GM19240 (cell line): ENCODE measurements around the gene SLC35F1.

DNA sequence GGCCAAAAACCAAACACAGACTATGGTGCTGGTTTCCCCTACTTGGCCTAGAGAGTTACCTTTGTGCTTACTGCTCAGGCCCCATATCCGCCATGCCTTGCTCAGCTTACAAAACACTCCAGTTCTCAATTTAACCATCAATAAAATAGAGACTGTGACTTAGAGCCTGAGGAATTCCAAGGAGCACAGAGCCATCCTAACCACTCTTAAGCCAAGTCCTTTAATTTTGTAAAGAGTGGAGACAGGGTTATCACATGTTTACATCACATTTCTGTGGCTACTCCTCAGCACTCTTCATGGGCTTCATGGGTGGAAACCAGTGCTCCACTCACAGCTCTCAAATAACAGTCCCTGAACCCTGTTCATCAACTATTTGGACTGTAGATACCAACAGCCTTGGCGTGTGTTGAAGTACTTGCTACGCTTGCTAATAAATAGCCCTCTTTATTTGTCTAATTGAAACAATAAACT lies 32.0 kb downstream of the LAMA4 start:
- RRBS = no CpG with 5 or more reads among the region's 3 CpGs

DNA sequence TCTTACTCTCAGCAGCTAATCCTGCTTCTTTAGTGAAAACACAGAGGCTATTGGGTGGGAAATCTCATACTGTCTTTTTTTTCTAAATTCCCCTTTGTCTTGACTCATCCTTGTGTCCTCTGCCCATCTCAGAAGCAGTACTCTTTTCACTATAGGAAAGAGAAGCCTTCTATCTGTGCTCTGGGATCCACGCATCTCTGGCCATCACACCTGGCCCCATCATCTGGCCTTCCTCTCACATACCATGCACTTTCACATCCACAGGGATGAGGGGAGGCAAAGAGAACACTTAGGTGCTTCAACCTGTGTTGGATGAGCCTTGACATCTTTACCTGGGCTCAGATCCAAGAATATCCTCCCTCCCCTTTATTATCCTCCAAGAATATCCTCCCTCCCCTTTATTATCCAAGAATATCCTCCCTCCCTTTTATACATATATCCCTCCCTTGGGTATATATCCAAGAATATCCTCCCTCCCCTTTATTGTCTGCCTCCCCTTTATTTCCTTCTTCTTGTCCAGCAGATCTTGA lies 30.4 kb downstream of the LAMA4 start:
- RRBS = no CpG with 5 or more reads among the region's 1 CpG

DNA sequence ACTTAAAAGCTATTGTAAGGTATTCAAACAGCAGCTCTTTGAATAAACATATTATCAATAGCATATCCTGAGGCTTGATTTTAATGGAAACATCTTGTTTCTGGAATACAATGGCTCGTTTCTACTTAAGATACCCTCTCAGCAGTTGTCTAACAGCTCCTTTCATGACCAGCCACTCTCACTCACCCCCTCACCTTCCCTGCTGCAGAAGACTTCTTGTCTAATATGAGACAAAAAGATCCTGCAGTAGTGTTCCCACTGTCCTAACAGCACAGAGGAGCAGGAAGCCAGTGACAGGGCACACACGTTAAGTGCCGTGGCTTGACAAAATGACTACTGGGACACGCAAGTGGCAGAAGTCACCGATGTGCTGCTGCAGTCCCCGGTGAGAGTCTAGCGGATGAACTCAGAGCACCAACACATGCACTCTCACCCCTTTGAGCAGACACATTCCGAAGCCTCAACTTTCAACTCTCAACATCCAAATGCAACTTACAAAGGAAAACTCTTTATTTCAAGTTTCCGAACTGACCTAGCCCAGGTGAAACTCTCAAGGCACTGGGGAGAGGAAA lies 985 bp downstream of the LAMA4 start:
- RRBS = no CpG with 5 or more reads among the region's 9 CpGs

DNA sequence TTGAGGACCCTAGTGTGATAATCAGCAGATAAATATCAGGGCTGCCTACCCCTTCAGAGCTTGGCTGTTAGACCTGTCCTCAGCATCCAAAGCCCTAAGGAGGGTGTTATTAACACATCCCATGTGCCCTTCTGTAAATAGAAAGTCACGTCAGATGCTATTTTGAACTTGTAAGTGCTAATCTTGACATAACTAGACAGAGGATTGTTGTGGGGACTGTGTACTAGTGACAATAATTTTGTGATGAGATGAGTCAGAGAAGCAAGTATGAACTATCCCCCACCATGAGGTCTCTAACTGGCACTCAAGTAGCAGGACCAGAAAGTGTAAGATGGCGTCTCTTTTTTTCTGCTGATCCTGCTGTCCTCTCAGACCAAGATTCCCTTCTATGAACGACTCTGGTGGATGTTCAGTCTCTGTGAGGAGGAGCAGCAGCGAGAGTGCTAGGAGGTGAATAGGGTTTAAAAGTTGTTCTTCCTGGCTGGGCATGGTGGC lies 5.1 kb upstream of the LAMA4 start:
- RRBS = no CpG with 5 or more reads among the region's 4 CpGs

DNA sequence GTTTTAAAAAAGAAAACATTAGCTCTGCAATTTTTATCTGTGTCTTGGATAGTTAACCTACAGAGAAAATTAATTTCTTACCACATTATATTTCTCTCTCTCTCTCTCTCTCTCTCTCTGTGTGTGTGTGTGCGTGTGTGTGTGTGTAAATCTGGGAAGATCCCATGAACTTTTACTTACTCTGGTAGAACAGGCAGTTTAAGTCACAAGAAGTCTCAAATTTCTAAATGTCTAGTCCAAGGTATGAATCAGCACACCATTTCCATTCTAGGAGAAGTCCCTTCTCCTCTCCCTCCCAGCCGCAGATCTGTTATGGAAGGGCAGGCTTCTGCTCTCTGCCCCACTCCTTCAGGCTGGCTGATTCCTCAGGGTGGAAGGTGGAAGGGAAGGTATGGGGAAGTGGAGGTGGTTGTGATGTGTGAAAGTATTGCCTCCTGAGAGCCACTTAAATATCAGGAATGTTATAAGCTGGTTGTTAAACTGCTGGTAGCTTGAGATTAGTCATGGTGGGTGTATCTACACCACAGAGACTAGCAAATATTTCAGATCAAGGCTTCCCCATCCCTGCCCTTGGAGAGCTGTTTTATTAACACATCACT lies 44.4 kb upstream of the LAMA4 start:
- RRBS = no CpG with 5 or more reads among the region's 2 CpGs

DNA sequence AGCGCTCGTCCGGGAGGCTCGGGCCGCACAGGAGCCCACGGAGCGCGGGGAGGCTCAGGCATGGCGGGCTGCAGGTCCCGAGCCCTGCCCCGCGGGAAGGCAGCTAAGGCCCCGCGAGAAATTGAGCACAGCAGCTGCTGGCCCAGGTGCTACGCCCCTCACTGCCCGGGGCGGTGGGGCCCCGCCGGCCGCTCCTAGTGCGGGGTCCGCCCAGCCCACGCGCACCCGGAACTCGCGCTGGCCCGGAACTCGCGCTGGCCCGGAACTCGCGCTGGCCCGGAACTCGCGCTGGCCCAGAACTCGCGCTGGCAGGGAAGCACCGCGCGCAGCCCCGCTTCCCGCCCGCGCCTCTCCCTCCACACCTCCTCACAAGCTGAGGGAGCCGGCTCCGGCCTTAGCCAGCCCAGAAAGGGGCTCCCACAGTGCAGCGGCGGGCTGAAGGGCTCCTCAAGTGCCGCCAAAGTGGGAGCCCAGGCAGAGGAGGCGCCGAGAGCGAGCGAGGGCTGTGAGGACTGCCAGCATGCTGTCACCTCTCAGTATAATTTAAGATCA lies 342.4 kb downstream of the RFPL4B start:
- RRBS = no CpG with 5 or more reads among the region's 54 CpGs

GRCh38 chr6:113969609-113970747 lies 970 bp downstream of the HDAC2 start:
- RRBS = 5% methylated on average over 10 of the region's 64 CpGs

DNA sequence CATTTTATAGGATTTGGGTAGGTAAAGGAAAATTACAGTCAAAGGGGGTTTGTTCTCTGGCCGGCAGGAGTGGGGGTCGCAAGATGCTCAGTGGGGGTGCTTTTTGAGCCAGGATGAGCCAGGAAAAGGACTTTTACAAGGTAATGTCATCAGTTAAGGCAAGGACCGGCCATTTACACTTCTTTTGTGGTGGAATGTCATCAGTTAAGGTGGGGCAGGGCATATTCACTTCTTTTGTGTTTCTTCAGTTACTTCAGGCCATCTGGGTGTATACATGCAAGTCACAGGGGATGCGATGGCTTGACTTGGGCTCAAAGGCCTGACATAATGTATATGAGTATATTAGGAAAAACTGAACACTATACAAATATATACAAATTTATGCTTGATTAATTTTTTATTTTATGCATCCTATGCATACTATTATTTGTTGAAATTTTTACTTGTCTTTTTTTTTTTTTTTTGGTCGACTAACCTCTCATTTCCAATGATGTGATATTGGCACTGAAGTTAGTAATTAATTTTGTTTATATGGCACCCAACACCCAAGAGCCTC lies 85.2 kb upstream of the HS3ST5 start:
- RRBS = 43% methylated on average over 2 of the region's 5 CpGs

GRCh38 chr6:116100117-116100542 lies 523 bp upstream of the NT5DC1 start:
- RRBS = no CpG with 5 or more reads among the region's 8 CpGs

- RRBS = no CpG with 5 or more reads among the region's 4 CpGs
Observed at GRCh38 chr6:116251469-116252139, 2.3 kb downstream of the TSPYL4 start.

DNA sequence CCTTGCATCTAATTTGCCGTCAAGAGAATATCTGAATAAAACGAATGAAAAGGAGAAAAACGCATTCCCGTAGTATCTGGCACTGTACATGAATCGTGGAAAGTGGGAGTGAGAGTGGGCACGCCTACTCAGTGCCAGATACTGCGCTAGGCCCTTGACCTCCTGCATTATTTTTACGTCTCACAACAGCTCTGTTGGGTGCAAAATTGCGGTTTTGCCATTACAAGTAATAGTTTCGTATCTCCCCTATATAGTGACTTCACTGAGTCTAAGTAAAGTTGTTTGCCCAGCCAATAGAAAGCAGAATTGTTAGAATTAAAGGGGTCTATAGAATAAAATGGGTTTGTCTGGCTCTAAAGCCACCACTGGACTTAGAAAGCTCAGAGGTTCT lies 1.4 kb downstream of the CALHM6 start:
- RRBS = no CpG with 5 or more reads among the region's 10 CpGs

- RRBS = 28% methylated on average over 6 of the region's 15 CpGs
Observed at GRCh38 chr6:116764761-116765044, 816 bp downstream of the FAM162B start.

GRCh38 chr6:117698344-117698870 lies 23.1 kb downstream of the NUS1 start:
- RRBS = no CpG with 5 or more reads among the region's 1 CpG

DNA sequence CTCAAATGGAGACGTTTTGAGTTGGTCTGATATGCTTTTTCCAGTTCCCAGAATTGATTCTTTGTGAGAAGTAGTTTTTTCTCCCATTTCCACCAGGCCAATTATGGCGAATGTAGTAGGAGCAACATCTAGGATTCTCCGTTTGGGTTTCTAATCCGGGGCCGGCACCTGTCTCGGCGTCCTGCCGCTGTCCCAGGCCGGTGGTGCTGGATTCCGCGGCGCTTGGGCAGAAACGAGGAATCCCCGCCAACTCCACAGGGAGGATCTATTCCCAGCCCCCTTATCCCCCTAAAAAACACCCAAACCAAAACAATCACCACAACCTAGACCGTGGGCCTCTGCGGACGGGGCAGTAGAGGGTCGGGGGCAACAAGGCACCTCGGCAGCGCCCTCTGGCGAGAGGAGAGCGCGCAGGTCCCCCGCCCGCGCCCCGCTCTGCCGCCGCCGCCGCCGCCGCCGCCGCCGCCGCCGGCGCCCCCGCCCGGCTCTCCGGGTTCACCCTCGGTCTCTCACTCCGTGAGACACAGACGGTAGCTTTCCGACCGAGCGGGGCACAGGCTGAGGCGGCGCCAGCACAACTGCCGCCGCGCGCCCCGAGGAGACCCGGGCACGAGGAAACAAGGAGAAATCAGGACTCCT lies at the start of gene SLC35F1:
TSS of gene SLC35F1 (plus strand) at position 524 of the 639 bp plus-strand sequence.
- RRBS = 7% methylated on average over 11 of the region's 57 CpGs

GRCh38 chr6:118481716-118482122 lies 66.4 kb upstream of the PLN start:
- RRBS = no CpG with 5 or more reads among the region's 3 CpGs

GRCh38 chr6:118724032-118724692 lies 72.8 kb upstream of the CEP85L start:
- RRBS = no CpG with 5 or more reads among the region's 4 CpGs

DNA sequence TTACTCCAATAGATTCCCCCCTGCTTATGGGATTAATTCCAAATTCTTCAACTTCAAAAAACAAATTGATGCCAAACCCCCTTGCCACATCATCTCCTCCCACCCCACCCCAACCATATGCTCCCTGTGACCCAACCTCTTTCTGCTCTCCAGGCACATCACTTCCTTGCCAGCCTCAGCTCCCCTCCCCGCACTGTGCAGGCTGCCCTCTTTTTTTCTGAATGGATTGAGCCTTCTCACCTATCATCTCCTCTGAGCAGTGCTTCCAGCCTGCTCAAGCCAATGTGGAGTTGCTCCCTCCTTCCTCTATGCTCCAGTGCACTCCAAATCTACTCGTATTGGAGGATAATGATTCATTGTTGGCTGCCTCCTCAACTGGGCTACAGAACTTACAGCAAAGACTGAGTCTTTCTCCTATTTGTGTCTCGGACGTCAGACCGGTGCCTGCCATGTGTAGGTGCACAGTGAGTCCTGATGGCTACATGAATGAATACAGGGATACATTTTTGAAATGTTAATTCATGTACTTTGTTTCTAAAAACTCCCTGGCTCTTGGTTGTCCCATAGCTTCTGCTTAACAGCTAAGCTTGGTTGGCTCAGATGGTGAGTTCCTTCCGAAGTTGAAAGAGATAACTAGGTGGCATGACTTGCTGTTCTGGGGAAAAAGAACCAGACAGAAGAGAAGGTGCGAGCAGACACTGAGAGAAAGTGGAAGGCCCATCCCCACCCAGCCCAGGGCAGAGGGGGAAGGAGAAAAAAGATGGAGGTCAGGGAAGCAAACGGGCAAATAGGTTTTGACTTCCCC lies 93.3 kb upstream of the CEP85L start:
- RRBS = no CpG with 5 or more reads among the region's 8 CpGs

GRCh38 chr6:118768892-118769267 lies 117.5 kb upstream of the CEP85L start:
- RRBS = no CpG with 5 or more reads among the region's 4 CpGs

GRCh38 chr6:118893046-118893272 lies 993 bp upstream of the ASF1A start:
- RRBS = no CpG with 5 or more reads among the region's 4 CpGs

GRCh38 chr6:118893273-118893503 lies 764 bp upstream of the ASF1A start:
- RRBS = no CpG with 5 or more reads among the region's 3 CpGs